Mesenchymal stem cell of Wharton's jelly (primary cell): ENCODE measurements around the genes GPR55, NPPC and SNORC.

DNA sequence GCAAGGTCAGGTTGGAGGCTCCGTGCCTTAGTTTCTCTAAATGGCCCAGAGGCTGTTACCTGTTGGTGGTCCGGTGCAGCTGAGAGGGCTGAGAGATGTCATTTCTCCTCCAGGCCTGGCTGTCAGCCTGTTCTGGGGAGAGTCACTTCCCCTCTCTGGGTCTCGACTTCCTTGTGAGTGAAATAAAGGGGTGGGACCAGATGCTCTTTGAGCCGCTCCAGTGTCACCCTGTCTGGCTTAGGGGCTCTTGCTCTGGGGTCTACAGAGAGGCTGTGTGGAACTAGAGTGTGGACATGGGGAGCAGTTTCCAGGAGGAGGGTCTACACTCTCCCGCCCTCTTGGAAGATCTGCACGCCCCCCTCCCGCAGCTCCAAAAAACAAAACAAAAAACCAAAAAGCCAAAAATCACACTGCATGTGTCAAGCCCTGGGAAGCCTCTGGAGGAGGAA is at the start of gene GPR55:
Gene GPR55 (minus strand): TSS at position 134 of the 449 bp plus-strand sequence.
- CAGE, long polyA plus RNA = no peak

DNA sequence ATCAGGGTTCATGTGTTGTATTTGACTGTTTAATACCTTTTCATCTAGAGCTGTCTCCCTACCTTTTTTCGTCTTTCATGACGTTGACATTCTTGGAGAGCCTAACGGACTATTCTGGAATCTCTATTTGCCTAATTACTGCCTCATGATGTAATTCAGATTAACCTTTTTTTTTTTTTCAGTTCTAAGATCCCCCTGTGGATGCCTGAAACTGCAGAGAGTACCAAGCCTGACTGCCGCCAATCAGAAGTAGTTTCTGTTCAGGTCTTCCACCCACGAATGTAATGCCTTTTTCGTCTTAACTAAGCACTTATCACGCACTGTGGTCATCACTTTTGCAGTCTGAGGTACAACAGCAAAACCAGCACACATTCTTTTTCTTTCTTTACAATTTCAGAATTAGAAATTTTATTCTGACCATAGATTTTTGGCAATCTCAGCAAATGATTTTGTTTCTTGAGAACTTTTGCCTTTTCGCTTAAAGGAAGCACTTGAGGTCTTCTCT is 31.8 kb upstream of the GPR55 start:
- CAGE, long polyA plus RNA = no peak

DNA sequence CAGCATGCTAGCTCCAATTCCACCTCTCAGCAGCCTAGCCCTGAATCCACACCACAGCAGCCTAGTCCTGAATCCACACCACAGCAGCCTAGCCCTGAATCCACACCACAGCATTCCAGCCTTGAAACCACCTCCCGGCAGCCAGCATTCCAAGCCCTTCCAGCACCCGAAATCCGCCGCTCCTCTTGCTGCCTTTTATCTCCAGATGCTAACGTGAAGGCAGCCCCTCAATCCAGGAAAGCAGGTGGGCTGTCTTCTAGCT is 301 bp downstream of the SPATA3 start:
- CAGE, long polyA plus RNA = no peak

DNA sequence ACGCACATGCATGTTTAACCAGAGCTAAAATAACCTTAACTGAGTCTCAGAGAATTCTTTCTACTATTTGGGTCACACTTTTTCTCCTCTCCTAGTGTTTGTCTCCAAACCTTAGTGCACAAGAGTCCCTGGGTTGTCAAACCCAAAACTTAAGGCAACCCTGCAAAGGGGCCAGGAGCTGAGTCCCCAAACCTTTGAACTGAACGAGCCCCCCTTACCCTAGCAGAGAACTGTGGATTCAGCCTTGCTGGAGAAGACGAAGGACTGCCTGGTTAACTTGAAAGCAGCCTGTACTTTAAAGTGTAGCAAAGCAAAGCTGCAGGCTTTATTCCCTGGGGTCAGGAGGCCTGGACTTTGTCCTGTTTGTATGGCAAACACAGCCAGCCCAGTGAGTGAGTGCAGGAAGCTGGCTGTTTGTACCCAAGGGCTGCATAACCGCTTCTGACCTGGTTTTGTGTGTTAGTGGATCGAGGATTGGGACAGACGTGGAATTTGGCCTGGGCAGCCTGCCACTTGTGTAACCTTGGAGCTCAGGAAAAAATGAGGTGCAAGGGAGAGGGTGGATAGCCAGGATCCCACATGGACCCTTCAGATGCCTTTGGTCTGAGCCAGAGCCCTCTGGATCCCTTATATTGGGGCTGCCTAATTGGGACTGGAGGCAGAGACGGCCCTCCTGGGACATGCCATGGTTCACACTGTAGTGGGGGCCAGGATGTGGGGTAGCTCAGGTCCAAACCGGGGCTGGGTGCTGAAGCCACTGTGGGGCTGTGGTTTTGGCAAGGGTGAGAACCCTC is 6.4 kb upstream of the PSMD1 start:
- CAGE, long polyA plus RNA = no peak

GRCh38 chr2:231052621-231053323 is 3.9 kb upstream of the PSMD1 start:
- CAGE, long polyA plus RNA = no peak

GRCh38 chr2:231159318-231160147 is 34.7 kb upstream of the HTR2B start:
- CAGE, long polyA plus RNA = no peak

- CAGE, long polyA plus RNA = no peak
Observed at GRCh38 chr2:231187601-231188135, 10.8 kb upstream of the ARMC9 start.

GRCh38 chr2:231386334-231386958 is 9.1 kb upstream of the B3GNT7 start:
- CAGE, long polyA plus RNA = no peak

GRCh38 chr2:231391799-231392744 is 3.4 kb upstream of the B3GNT7 start:
- CAGE, long polyA plus RNA = no peak

DNA sequence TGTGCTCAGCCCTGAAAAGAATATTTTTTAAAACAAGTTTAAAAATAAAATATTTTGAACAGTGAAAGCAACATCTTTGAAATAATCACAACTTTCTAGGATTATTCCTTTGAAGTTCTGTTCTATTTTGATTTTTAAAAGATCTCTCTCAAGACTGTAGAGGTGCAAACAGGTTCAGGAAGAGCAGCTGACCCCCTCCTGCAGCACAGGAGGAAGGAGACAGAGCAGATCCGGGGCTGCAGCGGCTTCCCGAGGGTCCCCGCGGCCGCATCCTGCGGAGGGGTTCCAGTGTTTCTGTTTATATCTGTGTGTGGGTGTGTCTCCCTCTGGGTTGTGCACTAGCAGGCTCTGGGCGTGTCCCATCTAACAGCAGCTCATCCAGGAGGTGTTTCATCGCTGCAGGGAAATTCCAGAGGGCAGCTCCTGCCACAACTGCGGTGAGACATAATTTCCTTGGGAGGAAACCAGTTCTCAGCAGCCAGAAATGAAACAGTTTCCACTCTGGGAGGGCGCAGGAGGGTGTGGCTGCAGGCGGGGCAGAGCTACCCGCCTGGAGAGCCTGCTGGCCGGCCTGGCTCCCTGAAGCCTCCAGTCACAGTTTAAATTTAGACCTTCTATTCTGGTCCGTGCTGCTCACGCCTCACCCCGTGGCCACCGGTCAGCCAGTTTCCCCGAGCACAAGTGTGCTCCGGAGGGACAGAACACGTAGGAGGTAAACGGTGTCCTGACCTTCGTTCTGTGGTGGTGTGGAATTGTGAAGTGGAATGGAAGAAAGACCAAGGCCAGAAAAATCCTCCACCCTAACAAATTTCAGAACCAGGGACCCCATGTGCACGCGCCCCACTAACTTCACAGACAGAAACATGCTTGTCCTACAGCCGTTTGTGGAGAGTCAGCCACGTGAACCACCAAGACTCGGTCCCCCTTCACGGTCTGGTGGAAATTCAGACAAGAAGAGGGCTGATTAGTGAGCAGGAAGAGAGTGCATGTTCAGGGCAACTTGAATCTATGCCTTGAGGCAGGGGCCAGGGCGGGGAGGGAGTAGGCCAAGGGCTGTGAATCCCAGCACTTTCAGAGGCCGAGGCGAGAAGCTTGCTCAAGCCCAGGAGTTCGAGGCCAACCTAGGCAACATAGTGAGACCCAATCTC is 50.1 kb downstream of the TEX44 start:
- CAGE, long polyA plus RNA = no peak

GRCh38 chr2:231660736-231661518 is 47.4 kb upstream of the PTMA start:
- CAGE, long polyA plus RNA = no peak

- CAGE, long polyA plus RNA = no peak
Observed at GRCh38 chr2:231706171-231707092, 1.9 kb upstream of the PTMA start.

- CAGE, long polyA plus RNA = no peak
Observed at GRCh38 chr2:231709644-231710027, 1.3 kb downstream of the PTMA start.

GRCh38 chr2:231717081-231717856 is 8.9 kb downstream of the PTMA start:
- CAGE, long polyA plus RNA = no peak

DNA sequence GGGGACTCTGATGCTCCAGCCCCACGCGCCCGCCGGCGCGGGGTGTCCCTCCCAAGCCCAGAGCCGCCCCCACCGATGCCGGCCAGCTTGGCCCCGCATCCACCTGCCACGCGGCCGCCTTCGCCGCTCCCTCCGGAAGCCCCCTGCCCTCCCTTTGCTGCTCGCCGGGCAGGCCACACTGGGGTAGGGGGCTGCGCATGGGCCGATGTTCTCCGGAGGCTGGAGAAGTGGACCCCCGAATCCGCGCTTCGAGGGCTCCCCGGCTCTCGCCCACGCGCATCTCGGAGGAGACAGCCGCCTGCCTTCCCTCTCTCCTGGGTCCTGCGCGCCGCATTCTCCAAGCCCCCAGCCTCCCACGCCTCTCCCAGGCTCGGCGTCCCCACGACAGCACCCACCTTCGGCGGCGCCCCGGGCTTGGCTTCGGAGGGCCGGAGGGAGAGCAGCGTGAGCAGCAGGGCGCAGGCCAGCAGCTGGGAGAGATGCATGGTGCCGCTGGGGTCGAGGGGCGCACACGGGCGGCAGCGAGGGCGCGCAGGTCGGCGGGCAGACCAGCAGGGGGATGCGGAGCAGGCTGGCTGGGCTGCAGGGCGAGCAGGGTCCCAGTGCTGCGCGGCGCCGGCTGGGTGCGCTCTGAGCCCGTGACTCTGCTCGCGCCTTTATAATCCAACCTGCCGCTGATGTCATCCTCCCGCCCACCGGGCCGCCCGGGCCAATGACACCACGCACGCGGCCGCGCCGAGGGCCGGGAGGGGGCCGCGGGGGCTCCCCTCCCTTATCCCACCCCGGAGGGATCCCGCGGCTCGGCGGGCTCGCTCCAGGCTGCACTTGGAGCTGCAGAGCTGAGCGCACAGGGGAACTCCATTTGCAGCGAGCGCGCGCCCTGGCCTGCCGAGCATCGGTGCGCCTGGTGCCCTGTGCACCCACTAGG is at the start of gene NPPC:
Gene NPPC (minus strand): TSS at position 632 of the 928 bp plus-strand sequence.
- CAGE, long polyA plus RNA = no peak

DNA sequence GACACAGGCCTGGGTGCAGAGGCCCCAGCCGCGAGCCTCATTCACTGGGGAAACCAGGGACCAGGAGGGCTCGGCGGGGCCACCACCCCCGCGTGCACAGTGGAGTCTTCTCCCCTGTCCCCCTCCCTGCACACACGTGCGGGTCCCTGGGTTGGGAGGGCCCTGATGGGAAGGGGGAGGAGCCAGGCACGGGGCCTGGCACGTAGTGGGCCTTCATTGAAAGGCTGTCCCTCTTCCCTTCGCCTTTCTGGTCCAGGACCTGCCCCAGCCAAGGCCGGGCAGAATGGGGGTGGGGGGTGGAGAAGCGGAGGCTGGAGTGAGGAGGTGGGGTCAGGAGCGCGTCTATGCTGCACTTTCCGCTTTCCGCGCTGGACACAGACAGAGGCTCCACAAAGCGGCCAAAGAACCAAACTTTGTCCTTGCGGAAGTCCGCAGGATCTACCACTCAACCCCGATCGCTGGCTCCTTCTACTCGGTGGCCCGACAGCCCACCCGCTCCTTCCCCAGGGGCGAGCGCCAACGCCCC is 9.1 kb downstream of the ALPP start:
- CAGE, long polyA plus RNA = no peak

DNA sequence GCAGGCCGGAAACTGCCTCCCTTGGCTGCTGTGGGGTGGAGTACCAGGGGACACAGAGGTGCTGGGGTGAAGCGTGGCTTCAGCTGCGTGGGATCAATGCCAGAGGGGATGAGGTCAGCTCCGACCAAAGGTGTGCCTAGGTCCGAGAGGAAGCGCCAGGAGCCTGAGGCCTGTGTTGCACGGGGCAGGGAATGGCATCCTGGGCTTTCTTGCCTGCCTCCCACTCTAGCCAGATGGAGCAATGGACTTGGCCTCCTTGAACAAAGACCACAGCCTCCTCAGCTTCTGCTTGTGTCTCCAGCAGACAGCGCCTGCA is 11.9 kb upstream of the ALPI start:
- CAGE, long polyA plus RNA = no peak

DNA sequence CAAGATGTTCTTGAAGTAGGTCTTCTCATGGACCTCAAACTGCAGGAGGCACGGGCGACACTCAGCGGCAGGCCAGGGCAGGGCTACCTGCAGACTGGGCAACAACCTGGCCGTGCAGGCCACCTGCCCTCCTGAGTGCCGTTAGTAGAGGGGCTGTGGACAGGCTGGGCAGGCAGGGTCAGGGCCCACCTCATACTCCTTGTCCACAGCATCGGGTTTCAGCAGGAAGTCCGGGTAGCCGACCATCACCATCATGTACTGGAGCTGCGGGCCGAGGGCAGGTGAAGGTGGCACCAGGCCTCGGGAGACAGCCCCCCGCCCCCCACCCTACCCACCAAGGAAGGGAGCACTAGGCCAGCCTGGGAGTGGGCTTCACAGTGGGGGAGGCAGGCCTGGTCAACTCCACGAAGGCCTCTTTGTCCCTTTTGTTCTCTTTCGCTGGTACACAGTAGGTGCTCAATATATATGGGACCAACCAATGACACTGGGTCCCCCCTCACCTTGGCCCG is 4.7 kb downstream of the ECEL1 start:
- CAGE, long polyA plus RNA = no peak

- CAGE, long polyA plus RNA = no peak
Observed at GRCh38 chr2:232869980-232870560, at the start of gene SNORC. SNORC (plus strand) TSS chr2:232870264.

DNA sequence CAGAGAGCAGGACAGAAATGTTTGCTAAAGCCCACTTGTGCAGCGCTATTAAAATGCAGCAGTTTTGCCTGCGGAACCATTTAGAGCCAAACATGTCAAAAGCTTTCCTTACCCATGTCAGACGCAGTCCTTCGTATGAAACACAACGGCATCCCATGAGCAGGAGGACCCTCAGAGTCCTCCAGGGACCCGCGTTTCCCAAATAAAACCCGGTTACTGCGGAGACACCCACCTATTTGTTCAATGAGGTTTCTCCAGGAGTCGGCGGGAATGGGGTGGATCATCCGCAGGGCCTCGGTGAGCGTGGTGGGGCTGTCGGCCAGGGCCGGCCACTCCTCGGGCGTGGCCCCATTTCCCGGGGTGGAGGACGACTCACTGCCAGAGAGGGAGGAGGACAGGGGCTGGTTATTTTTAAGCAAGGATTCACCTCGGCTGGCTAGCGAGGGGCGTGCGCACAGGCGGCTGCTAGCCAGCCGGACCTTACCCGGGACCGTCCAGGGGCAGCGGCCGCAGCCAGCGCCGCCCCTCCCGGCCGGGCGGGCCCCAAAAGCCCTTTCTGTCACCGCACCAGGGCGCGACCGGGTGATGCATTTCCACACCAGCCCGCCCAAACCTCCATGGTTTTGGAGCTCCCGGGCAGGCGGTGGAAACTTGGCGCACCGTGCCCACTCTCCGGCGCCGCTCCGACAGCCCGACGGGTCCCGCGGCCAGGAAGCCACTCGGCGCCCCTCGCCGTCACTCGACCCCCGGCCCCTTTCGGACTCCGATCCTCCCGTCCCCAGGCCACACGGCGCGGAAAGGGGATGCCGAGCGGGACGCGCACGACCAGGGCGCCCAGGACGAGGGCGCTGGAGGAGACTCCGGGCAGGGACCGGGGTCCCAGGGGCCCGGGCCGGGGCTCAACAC is 57.0 kb downstream of the SNORC start:
- CAGE, long polyA plus RNA = no peak